ENCODE measurements around a stretch of chr12.

- PRO-cap: no peak
- RAMPAGE, long total RNA: no peak
- RRBS: no CpG with 5 or more reads among the region's 13 CpGs
Observed at GRCh38 chr12:17820-18388, 48.7 kb upstream of the IQSEC3 start.

DNA sequence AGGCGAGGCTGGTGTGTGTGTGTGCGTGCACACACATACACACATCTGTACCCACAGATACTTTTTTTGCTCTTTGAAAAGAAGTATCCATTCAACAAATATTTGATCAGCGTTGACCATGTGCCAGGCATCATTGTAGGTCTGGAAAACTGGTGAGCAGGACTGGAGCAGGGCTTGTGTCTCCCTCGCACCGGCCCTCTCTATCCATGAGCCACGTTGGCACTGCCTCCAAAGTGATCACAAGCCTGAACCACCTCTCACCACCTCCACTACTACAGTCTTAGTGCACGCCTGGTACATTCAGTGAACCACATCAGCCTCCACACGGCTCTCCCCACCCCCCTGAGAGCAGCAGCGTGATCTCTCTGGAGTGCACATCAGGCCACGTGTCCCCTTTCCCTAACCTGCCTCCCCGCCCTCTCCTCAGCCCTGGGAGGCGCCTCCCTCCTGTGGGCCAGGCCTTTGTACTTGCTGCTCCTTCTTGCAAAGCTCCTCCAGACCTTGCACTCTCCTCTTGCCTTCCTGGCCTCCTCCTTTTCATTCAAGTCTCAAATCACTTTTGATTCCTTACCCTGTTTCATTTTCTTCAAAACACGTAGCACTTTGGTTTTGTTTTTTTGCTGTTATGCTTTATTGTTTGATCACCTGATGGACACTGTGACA is 49.8 kb downstream of the SLC6A12 start:
- PRO-cap: no peak
- RAMPAGE, long total RNA: no peak
- RRBS: no CpG with 5 or more reads among the region's 13 CpGs

- PRO-cap: no peak
- RAMPAGE, long total RNA: no peak
- RRBS: no CpG with 5 or more reads among the region's 15 CpGs
Observed at GRCh38 chr12:168680-169196, 45.2 kb downstream of the SLC6A12 start.

- PRO-cap: no peak
- RAMPAGE, long total RNA: no peak
- RRBS: 40% methylated on average over 1 of the region's 10 CpGs
Observed at GRCh38 chr12:172166-172654, 41.7 kb downstream of the SLC6A12 start.

DNA sequence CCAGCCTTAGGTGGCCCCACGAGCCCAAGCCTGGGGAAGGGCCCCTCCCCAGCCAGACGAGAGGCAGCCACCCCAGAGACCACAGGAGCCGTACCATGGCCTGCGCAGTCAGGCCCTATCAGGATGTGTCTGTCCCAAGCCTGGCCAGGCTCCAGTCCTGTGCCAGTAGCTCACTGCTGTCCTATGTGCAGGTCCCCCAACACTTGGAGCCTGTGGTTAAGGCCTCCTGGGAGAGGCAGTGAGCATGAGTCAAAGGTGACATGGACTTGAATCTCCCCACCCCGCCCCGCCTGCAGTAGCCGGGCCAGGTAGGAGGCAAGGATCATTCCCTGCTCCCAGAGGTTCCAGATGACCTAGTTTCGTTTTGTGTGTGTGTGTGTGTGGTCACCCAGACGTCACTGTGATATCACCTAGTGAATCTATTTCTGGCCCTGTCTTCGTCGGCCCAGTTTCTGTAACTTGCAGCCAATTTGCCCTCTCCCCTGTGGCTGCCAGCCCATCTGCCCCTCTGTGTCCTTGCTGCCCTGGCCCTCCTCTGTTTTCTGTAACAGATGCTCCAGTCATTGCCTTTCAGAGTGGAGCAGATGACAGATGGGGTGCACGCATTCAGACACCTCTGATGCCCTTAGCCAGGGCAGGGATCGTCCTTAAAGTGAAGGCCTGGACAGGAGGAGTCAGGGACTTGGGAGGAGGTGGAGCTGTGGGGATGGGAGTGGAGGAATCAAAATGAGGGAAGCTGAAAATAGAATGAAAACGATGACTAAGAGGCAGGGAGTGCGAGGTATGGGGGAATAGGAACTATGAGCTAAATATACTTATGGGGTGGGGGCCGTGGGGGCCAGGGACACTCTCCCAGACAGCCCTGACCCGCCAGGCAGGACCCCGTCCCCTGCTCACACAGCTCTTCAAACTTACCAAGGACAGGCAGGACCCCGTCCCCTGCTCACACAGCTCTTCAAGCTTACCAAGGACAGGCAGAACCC is 37.4 kb downstream of the SLC6A12 start:
- PRO-cap: no peak
- RAMPAGE, long total RNA: no peak
- RRBS: no CpG with 5 or more reads among the region's 19 CpGs

DNA sequence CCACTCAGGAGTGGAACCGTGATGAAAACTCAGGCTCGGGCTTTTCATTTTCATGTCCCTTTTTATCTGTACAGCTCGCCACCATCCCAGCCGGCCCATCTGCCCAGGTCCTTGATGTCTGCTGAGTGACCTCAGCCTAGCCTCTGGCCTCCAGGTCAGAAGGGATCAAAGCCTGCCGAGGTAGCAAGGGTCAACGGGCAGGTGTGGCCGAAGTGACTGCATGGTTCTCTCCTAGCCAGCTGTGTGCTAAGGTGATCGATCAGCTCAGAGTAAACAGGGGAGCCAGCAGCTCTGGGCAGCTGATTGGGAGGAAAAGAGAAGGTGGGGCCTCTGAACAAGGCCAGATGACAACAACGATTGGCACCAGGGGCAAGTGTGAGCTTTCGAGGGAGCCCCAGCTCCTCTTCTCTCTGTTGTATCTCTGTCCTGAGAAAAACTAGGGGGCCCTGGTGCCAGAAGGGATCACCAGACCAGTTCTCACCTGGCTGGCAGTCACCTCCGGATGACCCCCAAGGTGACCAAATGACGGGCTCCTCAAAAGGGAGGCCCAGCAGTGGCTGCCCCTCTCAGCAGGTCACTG is 3.6 kb downstream of the SLC6A12 start:
- PRO-cap: no peak
- RAMPAGE, long total RNA: no peak
- RRBS: no CpG with 5 or more reads among the region's 12 CpGs

- PRO-cap: no peak
- RAMPAGE, long total RNA: no peak
- RRBS: no CpG with 5 or more reads among the region's 7 CpGs
Observed at GRCh38 chr12:462617-463504, 3.1 kb downstream of the B4GALNT3 start.

- PRO-cap: no peak
- RAMPAGE, long total RNA: no peak
- RRBS: no CpG with 5 or more reads among the region's 11 CpGs
Observed at GRCh38 chr12:465955-466595, 6.3 kb downstream of the B4GALNT3 start.

GRCh38 chr12:473370-474395 is 13.9 kb downstream of the B4GALNT3 start:
- PRO-cap: no peak
- RAMPAGE, long total RNA: no peak
- RRBS: no CpG with 5 or more reads among the region's 14 CpGs

GRCh38 chr12:477458-477904 is 17.7 kb downstream of the B4GALNT3 start:
- PRO-cap: no peak
- RAMPAGE, long total RNA: no peak
- RRBS: no CpG with 5 or more reads among the region's 6 CpGs

GRCh38 chr12:509447-510012 is 49.8 kb downstream of the B4GALNT3 start:
- PRO-cap: no peak
- RAMPAGE, long total RNA: no peak
- RRBS: no CpG with 5 or more reads among the region's 9 CpGs

- PRO-cap: no peak
- RAMPAGE, long total RNA: no peak
- RRBS: no CpG with 5 or more reads among the region's 10 CpGs
Observed at GRCh38 chr12:537519-538318, 78.0 kb downstream of the B4GALNT3 start.

GRCh38 chr12:561214-561771 is 101.6 kb downstream of the B4GALNT3 start:
- PRO-cap: no peak
- RAMPAGE, long total RNA: no peak
- RRBS: no CpG with 5 or more reads among the region's 23 CpGs

DNA sequence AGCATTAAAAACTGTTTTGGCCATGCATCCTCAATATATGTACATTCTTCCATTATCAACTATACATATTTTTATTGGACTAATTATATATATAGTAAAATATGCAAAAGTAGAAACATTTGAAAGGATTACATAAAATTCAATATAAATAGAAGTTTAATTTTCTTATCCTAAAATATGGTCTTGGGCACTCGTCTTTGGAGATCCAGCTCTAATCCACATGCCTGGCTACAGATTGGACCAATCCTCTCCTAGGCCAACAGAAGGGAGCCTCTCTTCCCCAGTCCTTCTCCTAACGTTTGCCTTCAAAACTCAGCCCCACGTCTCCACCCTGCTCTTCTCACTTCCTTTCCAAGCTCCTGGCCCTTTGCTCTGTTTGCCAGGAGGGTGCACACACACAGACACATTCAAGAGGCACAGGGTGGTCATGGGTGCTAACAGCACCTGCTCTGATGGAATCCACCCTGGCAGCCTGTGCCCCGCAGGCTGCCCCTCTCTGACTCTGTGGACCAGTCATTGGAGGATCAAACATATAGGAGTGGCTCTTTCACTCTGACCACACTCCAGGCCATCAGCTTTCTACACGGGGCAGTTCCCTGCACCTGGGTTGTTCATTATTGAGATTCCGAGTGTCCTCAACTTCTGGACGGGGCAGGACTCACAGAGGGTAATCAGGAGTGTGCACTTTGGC is 95.0 kb downstream of the NINJ2 start:
- PRO-cap: no peak
- RAMPAGE, long total RNA: no peak
- RRBS: no CpG with 5 or more reads among the region's 7 CpGs

GRCh38 chr12:577970-578377 is 85.3 kb downstream of the NINJ2 start:
- PRO-cap: no peak
- RAMPAGE, long total RNA: no peak
- RRBS: no CpG with 5 or more reads among the region's 15 CpGs

- PRO-cap: no peak
- RAMPAGE, long total RNA: no peak
- RRBS: no CpG with 5 or more reads among the region's 12 CpGs
Observed at GRCh38 chr12:581231-581900, 81.9 kb downstream of the NINJ2 start.

- PRO-cap: no peak
- RAMPAGE, long total RNA: no peak
- RRBS: no CpG with 5 or more reads among the region's 10 CpGs
Observed at GRCh38 chr12:645397-646224, 17.6 kb downstream of the NINJ2 start.

- PRO-cap: no peak
- RAMPAGE, long total RNA: no peak
- RRBS: no CpG with 5 or more reads among the region's 3 CpGs
Observed at GRCh38 chr12:763459-764088, 11.2 kb downstream of the WNK1 start.

- PRO-cap: no peak
- RAMPAGE, long total RNA: no peak
- RRBS: no CpG with 5 or more reads among the region's 9 CpGs
Observed at GRCh38 chr12:829950-830418, 77.6 kb downstream of the WNK1 start.

- PRO-cap: no peak
- RAMPAGE, long total RNA: no peak
- RRBS: no CpG with 5 or more reads among the region's 4 CpGs
Observed at GRCh38 chr12:857040-857548, 92.4 kb downstream of the RAD52 start.